Choroid plexus epithelial cell (primary cell): ENCODE measurements around a stretch of chr2.

DNA sequence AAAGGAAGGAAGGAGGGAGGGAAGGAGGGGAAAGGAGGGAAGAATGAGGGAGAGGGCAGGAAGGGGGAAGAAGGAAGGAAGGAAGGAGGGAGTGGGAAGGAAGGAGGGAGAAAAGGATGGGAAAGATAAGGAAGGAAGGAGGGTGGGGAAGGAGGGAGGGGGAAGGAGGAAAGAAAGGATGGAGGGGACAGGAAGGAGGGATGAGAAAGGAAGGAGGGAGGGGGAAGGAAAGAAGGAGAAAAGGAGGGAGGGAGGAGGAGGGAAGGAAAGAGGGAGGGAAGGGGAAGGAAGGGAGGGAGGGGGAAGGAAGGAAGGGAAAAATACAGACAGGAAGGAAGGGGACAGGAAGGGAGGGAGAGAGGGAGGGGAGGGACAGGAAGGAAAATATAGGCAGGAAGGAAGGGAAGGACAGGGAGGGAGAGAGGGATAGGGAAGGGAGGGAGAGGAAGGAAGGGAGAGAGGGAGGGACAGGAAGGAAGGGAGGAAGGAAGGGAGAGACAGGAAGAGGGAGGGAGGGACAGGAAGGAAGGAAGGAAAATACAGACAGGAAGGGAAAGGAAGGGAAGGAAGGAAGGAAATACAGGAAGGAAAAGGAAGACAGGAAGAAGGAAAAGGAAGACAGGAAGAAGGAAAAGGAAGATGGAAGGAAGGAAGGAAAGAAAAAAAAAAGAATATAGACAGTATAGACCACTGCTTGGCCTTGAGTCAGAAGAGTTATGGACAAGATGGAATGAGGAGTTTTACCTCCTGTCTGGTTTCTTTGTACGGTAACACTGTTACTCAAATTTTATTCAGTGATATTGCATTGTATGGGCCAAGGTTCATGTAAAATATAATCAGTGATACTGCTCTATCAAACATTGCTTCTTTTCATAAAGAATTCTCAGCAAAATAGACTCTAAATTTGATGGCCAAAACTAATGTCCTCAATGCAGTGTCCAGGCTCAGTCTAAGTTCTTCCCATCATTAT is 63.6 kb downstream of the FEZ2 start:
- RRBS, result no CpG with 5 or more reads among the region's 1 CpG

DNA sequence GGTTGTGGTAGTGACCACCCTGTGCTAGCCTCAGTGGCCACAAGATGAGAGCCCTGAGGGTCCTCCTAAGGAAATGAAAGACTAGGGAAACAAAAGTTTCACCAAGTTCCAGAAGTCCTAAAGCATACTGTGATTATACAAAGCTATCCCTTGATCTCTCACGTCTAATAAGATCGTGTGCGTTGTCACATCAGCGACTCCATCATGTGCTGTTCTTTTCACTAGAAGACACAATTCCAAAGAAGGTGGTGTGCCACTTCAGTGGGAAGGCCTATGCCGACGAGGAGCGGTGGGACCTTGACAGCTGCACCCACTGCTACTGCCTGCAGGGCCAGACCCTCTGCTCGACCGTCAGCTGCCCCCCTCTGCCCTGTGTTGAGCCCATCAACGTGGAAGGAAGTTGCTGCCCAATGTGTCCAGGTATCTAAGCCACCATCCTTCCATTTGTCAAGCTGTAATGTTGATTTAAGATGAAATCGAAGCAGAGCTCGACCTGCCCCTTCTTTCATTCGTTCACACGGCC is 60.8 kb downstream of the FEZ2 start:
- RRBS, result no CpG with 5 or more reads among the region's 14 CpGs

DNA sequence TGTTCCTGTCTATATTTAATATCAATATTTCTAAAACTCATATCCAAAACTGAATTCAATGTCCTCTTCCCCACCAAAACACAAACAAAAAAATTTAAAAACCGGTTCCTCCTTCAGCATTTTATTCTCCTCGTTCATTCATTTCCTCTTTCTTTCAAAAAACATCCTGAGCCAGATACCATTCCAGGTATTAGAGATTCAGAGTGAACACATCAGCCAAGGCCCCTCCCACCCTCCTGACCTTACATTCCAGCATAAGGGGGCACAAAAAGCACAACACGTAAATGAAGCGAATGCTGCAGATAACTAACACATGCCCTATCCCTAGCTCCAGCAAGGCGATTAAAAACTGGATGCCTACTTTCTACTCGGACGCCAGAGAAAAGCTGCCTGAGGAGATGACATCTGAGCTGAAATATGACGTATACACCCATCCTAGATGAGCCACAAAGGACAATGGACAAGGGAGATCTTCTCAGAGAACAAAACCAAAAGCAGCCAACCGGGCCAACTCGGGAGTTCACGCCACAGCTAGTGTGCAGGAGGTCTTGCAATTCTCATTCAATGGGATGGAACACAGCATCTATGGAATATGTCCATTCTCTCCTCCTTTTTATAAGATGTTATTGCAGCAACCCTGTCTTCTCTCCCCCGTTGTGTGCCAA is 33.6 kb downstream of the FEZ2 start:
- RRBS, result no CpG with 5 or more reads among the region's 12 CpGs

- RRBS, result no CpG with 5 or more reads among the region's 1 CpG
Observed at GRCh38 chr2:36699004-36699322, 2.5 kb downstream of the VIT start.

- RRBS, result no CpG with 5 or more reads among the region's 4 CpGs
Observed at GRCh38 chr2:36820747-36821270, 124.3 kb downstream of the VIT start.

GRCh38 chr2:37089414-37090088 is 5.2 kb downstream of the GPATCH11 start:
- RRBS, result no CpG with 5 or more reads among the region's 12 CpGs

- RRBS, result no CpG with 5 or more reads among the region's 4 CpGs
Observed at GRCh38 chr2:37213646-37214127, 17.4 kb downstream of the CEBPZOS start.

GRCh38 chr2:37225894-37226687 is 5.3 kb downstream of the CEBPZ start:
- RRBS, result no CpG with 5 or more reads among the region's 11 CpGs

- RRBS, result no CpG with 5 or more reads among the region's 8 CpGs
Observed at GRCh38 chr2:37243290-37244193, 12.1 kb downstream of the NDUFAF7 start.

DNA sequence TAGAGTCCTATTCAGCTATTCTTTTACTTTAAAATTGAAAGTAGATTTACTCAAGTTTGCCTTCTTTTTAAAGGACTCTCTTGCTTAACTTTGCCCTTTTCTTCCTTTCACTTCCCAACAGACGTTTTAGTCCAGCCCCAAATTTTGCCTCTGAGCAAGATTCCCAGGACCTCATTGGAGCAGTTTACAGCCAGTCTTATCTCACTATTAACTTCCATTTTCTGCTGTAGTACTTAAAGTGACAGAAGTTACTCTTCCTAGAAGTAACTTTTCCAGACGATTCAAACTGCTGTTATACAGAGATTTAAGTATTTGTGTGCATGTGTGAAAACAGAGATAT is 1.7 kb upstream of the PRKD3 start:
- RRBS, result no CpG with 5 or more reads among the region's 2 CpGs

DNA sequence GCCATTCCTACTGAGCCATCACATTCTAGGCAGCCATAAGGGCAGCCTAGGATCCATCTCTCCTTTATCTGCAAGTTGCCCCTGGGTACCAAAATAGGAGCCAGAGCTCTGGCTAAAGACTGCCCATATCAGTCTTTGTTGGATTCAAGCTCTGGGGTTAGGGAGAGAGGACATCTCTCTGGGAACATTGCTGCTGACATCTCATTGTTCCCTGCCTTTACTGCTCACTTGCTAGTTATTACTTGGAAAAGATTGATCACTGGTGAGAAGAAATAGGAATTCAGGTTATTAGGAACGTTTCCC is 102.3 kb downstream of the CDC42EP3 start:
- RRBS, result no CpG with 5 or more reads among the region's 1 CpG

GRCh38 chr2:37624031-37624414 is 47.4 kb downstream of the CDC42EP3 start:
- RRBS, result no CpG with 5 or more reads among the region's 4 CpGs

- RRBS, result no CpG with 5 or more reads among the region's 6 CpGs
Observed at GRCh38 chr2:37786690-37787332, 115.4 kb upstream of the CDC42EP3 start.

GRCh38 chr2:38082481-38083385 is 6.8 kb upstream of the CYP1B1 start:
- RRBS, result no CpG with 5 or more reads among the region's 16 CpGs

DNA sequence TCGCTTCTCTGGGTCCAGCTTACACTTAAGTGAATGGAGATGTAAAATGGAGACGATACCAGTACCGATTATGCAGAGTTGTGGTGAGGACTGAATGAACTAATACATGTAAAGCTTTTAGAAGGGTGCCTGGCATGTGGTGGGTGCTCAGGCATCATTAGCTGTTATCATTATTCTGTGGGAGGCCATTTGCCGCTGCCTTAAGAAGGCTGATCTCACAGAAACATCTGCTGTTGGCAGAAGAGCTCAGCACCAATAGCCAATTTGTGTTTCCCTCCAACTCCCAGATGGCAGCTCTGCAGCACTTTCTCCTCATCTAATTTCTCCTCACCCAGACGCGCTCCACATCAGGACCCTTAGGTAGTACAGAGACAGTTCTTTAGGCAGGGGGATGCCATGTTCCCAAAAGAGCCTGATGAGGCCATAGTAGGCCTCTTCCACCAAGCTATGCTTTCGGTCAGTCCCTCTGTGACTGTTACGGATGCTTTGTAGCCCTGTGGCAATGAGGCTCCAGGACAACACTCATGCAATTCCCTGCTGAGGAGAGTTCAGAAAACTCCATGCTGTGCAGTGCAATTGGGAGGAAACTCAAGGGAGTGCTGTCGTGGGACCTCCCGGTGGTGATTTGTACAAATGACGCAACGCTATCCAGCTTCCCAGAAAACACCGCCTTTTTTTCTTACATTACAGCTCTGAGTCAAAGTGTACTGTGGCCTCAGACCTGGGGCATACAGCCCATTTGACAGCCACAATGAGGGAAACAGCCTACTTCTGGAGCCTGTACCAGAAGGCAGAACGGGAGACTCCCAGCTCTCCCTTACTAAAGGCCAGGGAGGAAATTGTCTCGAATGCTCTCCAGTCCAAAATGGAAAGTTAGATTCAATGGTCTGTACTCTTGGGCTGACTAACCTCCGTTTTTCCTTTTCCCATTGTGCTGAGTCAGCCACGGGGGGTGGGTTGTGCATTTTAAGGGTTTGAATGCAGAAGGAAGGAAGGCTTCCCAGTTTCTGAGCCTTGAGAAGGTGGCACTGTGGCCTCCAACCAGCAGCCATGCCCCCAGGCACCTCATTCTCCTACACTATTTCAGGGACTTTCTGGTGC is 16.1 kb upstream of the CYP1B1 start:
- RRBS, result no CpG with 5 or more reads among the region's 17 CpGs

- RRBS, result no CpG with 5 or more reads among the region's 7 CpGs
Observed at GRCh38 chr2:38177902-38178647, 102.1 kb upstream of the CYP1B1 start.

DNA sequence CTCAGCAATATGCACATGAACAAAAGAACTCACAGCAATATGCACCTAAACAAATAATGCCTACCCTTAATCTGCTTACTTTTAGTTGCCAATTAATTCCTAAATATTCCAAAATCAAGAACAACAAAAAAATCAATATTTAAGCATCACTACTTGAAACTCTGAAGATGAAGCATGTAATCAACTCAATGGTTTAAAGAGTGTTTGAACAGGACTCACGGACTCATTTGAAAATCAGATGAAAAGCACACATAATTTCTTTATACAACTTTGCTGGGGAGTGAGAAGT is 11.8 kb downstream of the HNRNPLL start:
- RRBS, result no CpG with 5 or more reads among the region's 1 CpG

GRCh38 chr2:38601092-38601367 is 1.7 kb downstream of the HNRNPLL start:
- RRBS, result no CpG with 5 or more reads among the region's 5 CpGs

DNA sequence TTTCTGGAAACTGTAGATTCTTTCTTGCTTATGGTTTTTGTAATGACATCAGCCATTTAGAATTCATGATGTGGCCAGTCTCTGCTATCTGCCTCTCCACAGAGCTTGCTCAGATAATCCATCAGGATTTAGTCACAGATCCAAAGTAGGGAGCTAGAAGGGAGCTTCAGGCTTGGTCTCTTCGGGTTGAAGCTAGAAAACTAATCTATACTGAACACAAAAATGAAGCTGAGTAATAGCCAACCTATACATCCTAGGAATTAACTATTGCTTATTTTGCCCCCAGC is 36.6 kb downstream of the GALM start:
- RRBS, result no CpG with 5 or more reads among the region's 1 CpG

- RRBS, result no CpG with 5 or more reads among the region's 8 CpGs
Observed at GRCh38 chr2:38743016-38743545, 8.1 kb downstream of the SRSF7 start.